ENCODE measurements around a stretch of chr12.

- PRO-cap, 3 experiments, result peak in 2 of 3 experiments; most common plus-strand start chr12:124433434 (in 2)
- RRBS, result no CpG with 5 or more reads among the region's 23 CpGs
These were observed 134.3 kb downstream of the NCOR2 start for GRCh38 chr12:124432912-124433629.

DNA sequence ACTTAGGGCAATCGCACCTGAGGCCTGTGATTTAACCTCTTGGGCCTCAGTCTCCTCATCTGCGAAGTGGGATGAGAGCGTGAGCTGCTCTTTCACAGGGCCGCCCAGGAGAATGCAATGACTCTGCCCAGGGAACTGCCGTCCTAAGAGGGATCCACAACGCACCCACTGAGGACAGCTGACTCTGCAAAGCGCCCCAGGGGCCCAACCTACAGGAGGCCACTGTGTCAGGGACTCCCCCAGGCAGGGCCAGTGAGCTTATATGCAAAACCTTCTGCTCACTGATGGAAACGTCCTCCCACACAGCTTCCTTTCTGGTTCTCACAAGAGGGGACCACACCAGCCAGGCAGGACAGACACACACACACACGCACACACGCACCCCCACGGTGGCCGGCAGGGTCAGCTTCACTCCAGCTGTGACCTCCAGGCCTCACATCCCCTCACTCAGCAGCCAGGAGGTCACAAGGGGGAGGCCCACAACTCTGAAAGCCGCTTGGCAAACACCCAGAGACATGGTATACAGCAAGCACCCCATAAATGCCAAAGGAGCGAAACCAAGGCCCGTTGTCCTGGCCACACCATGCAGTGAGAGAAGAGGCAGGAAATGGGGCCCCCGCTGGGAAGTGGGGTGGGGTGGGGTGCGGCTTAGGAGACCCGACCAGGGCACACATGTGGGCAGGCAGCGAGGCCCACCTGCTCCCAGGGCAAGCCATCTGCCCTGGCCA is 73.4 kb downstream of the NCOR2 start:
- PRO-cap, 3 experiments, result no peak in any of the 3 experiments
- RRBS, result no CpG with 5 or more reads among the region's 19 CpGs

DNA sequence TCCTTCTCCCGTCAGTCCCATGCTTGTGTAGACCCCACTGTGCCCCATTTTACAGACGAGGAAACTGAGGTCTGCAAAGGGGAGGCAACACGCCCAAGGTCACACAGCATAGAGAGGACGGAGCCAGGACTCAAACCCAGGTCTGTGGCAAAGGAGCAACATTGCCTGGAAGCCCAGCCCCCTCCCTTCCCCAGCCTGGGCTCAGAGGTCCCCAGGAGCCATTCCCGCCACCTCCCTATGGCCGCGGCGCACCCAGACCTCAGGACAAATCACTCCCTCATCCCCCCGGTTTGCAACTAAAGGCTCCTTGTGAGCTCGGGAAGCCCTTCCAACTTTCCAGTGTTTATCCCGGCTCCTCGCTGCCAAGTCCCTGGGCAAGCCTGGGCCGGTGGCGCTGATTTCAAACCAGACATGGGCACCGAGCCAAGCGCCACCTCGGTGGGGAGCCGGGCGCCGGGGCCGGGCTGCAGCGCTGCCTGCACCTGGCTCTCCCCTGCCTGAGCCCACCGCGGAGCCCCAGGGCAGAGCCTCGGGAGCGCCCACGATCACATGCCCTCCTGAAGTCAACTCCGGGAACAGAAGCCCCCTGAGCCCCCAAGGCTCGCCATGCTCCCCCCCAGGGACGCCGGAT is 50.2 kb downstream of the NCOR2 start:
- PRO-cap, 3 experiments, result peak in 1 of 3 experiments; most common plus-strand start position 433 of the sequence (in 1); most common minus-strand start position 271 of the sequence (in 1)
- RRBS, result 8% methylated on average over 18 of the region's 31 CpGs

- PRO-cap, 3 experiments, result no peak in any of the 3 experiments
- RRBS, result 18% methylated on average over 6 of the region's 20 CpGs
These were observed 2.3 kb downstream of the NCOR2 start for GRCh38 chr12:124565034-124565611.

GRCh38 chr12:124637364-124638041 is 70.1 kb upstream of the NCOR2 start:
- PRO-cap, 3 experiments, result no peak in any of the 3 experiments
- RRBS, result 67% methylated on average over 3 of the region's 18 CpGs

GRCh38 chr12:124684896-124685580 is 117.6 kb upstream of the NCOR2 start:
- PRO-cap, 3 experiments, result no peak in any of the 3 experiments
- RRBS, result no CpG with 5 or more reads among the region's 17 CpGs

DNA sequence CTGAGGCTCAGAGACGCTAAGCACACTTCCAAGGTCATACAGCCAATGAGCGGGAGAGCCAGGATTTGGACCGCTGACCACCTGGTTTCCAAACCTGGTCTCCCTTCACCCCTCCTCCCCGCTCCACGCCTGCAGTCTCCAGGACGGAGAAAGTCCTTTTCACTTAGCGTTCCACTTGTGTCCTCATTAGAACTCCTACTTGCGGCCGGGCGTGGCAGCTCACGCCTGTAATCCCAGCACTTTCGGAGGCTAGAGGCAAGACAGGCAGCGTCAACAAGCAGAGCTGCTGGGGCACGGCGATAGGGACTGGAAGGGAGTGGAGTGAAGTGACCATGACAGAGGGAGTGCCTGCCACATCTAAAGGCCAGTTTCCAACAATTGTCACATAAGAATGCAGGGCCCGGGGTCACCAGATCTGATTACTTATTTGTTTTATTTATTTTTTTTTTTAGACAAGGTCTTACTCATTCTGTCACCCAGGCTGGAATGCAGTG is 132.5 kb upstream of the NCOR2 start:
- PRO-cap, 3 experiments, result no peak in any of the 3 experiments
- RRBS, result no CpG with 5 or more reads among the region's 16 CpGs

DNA sequence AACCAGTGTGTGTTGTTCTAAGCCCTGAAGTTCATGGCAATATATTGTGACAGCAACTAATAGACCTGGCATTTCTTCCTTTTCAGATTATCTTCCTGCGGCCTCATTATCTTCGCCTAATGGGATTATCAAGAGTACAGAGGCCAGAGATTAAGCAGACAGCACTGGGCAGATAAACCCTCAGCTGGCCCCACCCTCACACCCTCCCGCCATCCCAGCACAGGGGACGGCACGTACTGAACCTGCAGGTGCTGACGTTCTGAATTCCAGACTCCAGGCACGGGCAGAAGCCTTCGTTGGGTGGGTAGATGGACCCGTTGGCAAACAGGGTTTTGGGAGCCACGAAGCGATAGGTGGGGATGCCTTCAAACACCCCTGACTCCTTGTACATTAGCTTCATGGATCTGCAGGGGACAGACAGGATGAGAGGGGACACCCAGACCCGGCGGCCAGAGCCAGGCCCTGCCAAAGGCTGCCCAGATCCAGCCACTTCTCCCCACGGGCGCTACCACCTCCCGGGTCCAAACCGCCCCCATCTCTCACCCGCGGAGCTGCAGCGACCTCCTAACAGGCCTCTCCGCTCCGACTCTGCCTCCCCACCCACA is 56.0 kb downstream of the SCARB1 start:
- PRO-cap, 3 experiments, result no peak in any of the 3 experiments
- RRBS, result 74% methylated on average over 5 of the region's 22 CpGs

DNA sequence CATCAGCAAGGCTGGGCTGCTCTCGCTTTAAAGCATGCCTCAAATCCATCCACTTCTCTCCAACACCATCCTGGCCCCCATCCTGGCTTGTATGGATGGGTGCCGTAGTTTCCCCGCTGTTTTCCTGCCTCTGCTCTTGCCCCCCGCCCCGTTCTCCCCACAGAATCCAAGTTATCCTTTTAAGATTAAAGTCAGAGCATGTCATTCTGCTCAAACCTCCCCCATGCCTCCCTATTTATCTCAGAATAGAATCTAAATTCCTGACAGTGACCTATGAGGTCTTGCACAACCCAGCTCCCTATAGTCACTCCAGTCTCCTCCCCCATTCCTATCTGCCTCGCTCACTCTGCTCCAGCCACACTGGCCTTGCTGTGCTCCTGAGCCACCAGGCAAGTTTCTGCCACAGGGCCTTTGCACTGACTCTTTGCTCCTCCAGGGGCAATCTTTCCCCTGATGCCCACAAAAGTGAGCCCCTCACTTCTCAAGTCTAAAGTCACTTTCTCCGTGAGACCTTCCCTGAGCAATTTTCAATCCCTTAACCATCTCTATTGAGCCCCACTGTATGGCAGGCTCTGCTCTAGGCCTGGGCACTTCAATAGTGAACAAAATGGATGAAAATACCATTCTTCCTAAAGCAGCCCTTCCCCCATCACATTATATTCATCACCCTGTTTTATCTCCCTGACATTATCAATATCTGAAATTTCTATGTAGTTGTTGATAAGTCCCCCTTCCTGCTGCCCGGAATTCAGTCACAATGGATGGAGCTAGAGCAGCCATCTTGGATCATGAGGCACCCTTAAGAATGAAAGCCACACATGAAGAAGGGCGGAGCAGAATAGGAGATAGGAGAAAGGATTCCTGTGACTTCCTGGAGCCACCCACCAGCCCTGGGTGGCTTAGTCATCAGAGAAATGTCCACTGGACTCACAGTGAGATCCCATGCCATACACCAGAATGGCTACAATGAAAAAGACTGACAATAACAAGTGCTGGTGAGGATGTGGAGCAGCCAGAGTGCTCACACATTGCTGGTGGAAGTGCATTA is 34.1 kb downstream of the SCARB1 start:
- PRO-cap, 3 experiments, result no peak in any of the 3 experiments
- RRBS, result no CpG with 5 or more reads among the region's 9 CpGs

- PRO-cap, 3 experiments, result no peak in any of the 3 experiments
- RRBS, result 23% methylated on average over 4 of the region's 26 CpGs
These were observed 5.4 kb upstream of the SCARB1 start for GRCh38 chr12:124868746-124869810.

DNA sequence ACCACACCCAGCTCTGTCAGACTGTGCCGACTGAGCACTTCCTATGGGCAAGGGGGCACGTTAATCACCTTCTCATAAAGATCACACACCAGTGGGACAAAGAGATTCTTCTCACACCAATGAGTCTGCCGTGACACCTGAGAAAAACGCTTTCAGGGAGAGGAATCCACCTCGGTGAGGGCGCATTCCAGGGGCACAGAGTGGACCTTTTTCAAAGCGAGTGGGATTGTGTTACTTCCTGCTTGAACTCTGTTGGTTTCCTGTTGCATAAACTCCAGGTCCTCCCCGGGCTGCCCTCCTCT is 17.5 kb upstream of the SCARB1 start:
- PRO-cap, 3 experiments, result no peak in any of the 3 experiments
- RRBS, result no CpG with 5 or more reads among the region's 8 CpGs

DNA sequence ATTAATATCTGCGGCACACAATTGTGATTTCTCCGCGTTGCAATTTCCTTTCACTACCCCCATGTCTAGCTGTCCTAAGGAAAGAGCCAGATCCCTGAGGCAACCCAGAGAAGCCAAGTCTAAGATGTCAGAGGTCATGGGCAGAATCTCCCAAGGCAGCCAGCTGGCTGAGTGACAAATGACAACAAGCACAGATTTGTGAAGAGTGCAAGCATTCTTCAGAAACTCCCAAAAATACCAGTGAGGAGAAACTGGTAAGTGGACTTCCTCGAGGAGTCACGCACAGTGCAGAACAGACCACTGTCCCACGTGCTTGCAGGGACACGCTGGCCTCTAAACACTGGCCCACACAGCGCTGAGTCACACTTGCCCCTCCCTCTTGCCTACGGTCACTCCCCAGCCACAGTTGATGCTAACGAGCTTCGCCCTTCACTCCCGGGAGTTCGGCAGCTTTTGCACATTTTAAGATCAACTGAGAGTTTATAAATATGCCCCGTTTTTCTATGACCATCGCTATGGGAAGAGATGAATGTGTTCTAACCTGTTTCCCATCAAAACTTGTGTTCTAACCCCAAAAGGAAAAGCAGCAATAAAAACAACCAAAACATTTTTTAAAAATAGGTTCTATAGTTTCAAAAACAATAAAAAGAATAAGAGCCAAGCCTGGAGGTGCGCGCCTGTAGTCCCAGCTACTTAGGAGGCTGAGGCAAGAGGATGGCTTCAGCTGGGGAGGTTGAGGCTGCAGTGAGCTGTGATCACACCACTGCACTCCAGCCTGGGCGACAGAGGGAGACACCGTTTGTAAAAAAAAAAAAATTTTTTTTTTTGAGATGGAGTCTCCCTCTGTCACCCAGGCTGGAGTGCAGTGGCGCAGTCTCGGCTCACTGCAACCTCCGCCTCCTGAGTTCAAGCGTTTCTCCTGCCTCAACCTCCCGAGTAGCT is 9.6 kb downstream of the UBC start:
- PRO-cap, 3 experiments, result no peak in any of the 3 experiments
- RRBS, result no CpG with 5 or more reads among the region's 24 CpGs

GRCh38 chr12:124912472-124912908 is 2.0 kb downstream of the UBC start:
- PRO-cap, 3 experiments, result peak in 1 of 3 experiments; most common minus-strand start chr12:124912589 (in 1)
- RRBS, result no CpG with 5 or more reads among the region's 10 CpGs

DNA sequence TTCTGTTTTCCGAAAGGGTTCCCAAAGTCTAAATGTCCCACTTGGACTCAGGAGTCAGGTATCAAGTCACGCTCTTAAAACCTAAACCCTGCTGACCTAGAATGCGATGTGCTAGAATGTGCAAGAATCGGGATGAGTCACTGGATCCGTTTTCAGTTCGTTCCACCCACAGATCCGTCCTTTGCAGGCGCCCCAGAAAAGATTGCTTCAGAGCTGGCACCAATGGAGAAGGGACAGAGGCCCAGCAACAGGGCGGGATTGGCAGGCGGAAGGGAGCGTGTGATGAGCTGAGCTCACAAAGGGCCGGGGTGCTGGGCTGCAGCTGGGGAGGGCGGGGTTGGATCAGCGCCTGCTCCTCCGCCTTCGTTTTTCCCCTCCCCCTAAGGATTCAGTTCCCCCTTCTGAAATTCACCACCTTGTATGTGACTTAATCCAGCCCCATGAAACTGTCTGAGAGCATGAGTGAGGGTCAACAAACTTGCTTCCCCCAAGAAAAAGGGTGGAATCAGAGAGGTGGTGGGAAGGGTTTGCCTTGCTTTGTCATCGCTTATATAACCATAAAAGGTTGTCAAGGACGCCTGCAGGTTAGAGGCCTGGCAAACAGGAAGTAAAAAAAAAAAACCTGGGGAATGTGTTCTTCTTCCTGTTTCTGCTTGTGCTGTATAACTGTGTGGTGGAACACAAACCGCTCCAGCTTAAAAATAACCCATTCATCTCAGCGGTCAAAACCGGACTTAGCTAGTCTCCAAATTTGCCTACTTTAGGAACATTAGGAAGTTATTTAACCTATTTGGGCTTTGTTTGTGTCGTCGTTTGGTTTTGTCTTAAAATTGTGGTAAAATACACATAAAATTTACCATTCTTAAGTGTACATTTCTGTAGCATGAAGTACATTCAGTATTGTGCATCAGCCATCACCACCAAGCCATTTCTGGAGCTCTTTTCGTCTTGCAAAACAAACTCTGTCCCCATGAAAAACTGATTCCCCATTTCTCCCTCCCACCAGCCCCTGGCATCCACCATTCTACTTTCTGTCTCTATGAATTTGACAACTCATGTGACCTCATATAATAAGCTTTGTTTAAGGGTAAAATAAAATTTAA is 3.0 kb upstream of the UBC start:
- PRO-cap, 3 experiments, result peak in 3 of 3 experiments; most common plus-strand start position 298 of the sequence (in 2); most common minus-strand start position 49 of the sequence (in 2)
- RRBS, result no CpG with 5 or more reads among the region's 24 CpGs

DNA sequence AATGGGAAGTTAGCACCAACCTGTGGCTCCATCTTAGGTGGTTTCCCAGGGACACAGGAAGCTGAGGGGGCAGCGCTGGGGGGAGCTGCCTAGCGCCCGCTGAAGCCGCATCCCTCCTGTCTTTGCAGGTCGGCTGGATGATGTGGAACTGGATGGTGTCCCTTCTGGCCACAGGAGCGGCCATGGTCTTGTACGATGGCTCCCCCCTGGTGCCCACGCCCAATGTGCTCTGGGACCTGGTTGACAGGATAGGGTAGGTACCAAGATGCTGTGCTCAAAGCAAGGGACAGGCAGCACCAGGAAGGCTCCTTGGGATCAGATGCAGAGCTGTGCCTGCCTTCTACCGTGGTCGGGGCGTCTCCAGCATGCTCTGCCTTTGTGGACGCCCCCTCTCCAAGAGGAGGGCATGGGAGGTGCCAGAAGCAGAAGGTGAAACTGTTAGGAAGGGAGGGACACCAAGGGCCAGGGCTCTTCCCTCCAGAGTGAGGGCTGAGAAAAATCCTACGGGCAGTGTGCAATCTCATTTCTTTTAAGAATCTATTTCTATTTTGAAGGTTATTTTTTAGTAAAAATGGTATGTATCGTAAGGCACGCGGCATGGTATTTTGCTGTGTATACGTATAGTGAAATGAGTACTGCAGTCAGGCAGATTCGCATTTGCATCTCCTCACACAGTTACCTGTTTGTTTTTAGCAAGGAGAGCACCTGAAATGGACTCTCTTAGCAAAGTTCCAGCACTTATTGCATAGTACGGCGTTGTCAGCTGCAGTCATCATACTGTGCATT is 53.5 kb downstream of the AACS start:
- PRO-cap, 3 experiments, result no peak in any of the 3 experiments
- RRBS, result no CpG with 5 or more reads among the region's 20 CpGs

DNA sequence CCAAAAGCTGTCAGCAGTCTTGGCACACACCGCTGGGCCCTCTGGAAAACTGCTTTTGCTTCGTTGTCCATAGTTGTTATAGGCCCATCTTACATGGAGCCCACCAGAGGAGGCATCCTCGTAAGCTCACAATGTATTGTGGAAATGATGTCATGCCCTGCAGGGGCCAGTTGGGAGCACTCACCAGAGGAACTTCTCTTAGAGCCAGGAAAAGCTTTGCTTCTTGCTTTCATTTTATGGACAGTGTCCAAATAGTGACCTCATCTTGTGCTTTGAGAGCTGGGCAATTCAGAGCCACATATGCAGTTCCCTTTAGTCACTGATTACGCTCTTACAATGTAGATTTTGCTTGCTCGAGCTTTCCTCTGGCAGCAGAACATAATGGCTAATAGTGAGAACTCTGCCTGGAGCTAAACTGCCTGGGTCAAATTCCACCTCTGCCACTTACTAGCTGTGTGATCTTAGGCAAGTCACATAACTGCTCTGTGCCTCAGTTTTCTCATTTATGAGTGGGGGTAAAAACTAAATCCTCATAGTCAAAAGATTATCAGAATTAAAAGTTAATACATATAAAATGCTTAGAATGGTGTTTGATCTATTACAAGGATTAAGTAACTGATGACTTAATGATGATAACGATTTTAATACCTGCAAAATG is 154.7 kb downstream of the TMEM132B start:
- PRO-cap, 3 experiments, result no peak in any of the 3 experiments
- RRBS, result no CpG with 5 or more reads among the region's 6 CpGs

- PRO-cap, 3 experiments, result no peak in any of the 3 experiments
- RRBS, result 2% methylated on average over 24 of the region's 34 CpGs
These were observed 1540.3 kb downstream of the TMEM132B start for GRCh38 chr12:126726536-126726849.

DNA sequence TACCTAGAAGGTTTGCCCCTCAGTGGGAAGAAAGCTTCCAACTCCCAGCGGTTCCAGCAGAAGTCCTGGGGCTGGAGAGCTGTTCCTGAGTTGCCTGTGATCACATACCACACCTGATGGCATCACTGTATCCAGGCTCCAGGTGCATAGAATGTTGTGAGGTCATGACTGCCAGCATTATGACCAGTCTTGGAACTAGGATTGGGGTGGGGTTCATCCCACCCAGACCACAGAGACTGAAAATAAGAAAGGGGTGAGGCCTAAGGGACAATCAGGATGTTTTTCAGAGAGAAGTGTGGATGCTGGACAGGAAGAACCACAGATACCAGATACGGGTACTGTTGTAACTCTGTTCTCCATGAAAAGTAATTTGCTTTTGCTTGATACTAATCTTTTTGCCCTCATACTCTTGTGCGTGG is 1530.1 kb upstream of the TMEM132C start:
- PRO-cap, 3 experiments, result no peak in any of the 3 experiments
- RRBS, result no CpG with 5 or more reads among the region's 3 CpGs

GRCh38 chr12:126876525-126876783 is 1390.5 kb upstream of the TMEM132C start:
- PRO-cap, 3 experiments, result no peak in any of the 3 experiments
- RRBS, result no CpG with 5 or more reads among the region's 1 CpG

DNA sequence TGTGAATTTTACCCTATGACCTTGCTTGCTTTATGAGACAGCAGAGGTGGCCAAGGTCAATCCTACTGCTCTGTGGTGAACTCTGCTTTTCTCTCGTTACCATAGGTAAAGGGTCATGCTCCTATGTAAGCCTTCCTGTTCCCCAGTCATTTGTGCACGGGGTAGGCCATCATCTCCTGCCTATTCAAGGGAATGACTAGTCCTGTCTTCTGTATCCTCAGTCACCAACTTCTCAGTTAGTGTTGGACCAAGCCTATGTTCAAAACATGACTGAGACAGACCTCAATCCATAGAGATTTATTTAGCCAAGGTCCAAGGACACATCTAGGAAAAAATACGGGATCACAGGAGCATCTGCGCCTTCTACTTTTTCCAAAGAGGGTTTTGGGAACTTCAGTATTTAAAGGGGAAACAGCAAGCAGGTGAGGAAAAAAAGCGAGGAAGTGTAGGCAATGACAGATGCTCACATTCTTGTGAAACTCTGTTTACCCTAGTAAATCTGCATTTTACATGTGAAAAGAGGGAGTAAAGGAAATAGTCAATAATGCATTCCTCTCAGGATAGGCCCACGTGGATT is 1119.5 kb upstream of the TMEM132C start:
- PRO-cap, 3 experiments, result no peak in any of the 3 experiments
- RRBS, result no CpG with 5 or more reads among the region's 6 CpGs

Measured in breast (tissue), 4 donors.